ENCODE measurements around the gene TTLL5.

DNA sequence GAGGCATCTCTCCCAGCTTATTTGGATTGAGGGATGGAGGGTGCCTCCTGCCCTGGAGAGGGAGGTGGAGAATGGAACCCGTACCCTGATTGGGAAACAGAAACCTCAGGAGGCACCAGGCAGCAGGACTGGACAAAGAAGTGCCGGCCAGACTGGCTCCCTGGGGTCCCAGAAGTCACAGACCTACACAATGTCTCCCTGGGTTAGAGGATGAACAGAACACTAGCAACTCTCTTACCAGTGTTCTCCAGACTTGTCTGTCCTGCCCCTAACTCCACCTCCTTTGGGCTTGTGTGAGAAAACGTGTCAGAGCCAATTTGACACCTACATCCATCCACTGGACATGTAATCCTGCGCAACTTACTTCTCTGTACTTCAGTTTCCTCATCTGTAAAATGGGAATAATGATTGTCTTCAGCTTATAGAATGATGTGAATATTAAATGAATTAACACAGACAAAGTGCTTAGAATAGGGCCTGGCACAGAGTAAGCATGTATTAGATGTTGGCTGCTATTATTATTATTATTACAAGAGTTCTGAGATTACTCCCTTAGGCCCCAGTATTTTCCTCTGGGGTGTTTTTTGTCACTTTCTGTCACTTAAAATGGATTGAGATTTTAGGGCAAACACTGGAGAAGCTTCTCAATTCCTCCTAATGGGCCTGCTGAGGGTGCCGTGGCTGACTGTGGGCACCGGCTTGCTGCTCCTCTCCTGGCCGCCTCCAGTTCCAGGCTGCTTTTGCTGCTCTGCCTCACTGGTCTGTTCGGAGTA, 40.9 kb upstream of the LTBP2 start:
- PRO-cap = no peak
- RRBS, 2 experiments = no CpG with 5 or more reads among the region's 8 CpGs

DNA sequence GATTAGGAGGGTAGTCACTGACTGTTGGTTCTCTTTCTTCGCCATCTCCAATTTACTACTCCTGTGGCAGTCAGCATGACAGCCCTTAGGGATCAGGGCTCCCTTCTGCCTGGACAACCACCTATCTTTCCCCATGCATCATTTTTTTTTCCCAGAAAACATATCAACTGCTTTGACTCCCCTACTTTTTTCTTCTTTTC, 48.7 kb downstream of the AREL1 start:
- PRO-cap = no peak
- RRBS, 2 experiments = no CpG with 5 or more reads among the region's 1 CpG

GRCh38 chr14:74816456-74816778, 53.3 kb downstream of the YLPM1 start:
- PRO-cap = no peak
- RRBS, 2 experiments = no CpG with 5 or more reads among the region's 2 CpGs

DNA sequence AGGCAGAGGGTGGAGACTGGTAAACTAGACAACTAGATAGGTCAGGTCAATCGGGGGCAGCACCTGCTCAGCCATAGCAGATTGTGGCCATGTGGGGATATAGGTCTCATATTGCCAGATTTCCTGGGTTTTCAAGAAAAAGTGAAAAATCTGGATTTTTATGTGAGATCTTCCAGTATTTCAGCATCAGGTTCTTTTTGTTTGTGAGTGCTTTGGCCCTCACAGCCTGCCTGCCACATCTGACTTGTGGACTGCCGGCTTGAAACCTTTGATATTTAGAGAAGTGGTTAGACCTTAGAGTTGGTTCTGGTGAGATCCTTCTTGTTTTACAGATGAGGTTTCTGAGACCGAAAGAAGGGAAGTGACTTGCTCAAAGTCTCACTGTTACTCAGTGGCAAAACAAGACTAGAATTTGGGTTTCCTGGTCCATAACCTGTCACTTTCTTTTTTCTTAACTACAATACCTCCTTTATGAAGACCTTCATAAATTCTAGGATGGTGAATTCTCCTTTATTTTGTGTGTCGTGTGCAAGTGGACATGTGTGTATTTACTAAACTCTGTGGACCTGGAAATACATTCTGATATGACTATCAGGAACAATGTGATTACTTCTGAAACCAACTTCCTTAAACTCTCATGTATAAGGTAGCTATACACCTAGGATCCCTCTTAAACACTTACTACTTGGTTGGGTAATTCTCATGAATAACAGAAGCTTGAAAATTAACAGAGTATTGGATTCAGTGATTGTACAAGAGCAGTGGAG, 34.3 kb downstream of the PROX2 start:
- PRO-cap = no peak
- RRBS, 2 experiments = no CpG with 5 or more reads among the region's 4 CpGs

- PRO-cap = no peak
These were observed 32.4 kb downstream of the PROX2 start for GRCh38 chr14:74843677-74843896.

GRCh38 chr14:74884592-74885244, 3.0 kb downstream of the DLST start:
- PRO-cap = no peak
- RRBS, 2 experiments = no CpG with 5 or more reads among the region's 2 CpGs

DNA sequence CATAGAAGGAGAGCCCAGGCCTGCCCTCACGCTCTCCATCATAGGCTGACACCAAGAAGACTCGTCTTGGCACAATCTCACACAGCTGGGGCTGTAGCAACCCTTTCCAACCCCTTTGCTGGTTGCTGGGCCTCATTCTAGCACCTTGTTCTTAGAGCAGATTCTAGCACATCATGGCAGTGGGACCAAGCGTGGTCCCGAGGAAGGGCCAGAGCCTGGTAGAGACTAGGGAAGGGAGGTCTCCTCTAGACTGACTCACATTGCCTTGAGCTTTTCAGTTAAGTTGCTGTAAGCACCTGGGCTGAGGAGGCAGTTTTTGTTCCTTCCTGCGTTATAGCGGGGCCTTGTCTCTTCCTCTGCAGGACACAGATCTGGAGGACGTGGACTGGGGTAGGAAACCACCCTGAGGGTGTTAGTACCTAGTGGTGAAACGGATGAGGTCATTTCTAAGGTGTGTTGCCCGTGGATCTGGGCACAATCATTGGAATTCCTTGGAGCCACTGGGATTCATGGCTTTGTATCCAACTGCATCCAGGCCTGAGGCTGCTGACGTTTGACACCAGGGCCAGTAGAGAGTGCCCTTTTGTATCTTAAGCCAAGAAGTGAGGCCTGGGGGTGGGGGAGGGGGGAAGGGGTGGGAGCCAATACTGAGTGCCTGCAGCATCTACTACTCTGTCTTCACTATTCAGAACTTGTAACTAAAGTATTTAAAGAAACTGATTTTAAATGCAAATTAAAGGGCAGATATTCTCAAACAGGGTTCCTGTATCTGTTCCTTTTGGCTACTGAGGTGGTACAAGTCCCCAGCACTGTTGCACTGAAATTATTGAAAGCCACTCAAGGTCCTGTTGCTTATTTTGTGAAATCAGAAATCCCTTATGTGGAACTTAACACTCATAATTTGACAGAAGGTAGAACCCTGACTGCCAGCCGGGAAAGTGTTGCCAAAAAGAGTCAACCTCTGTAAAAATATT, 19.8 kb downstream of the RPS6KL1 start:
- PRO-cap = no peak
- RRBS, 2 experiments = no CpG with 5 or more reads among the region's 11 CpGs

- PRO-cap = no peak
- RRBS, 2 experiments = 3 to 9% methylated on average over 2 of the region's 15 CpGs
These were observed 13.8 kb downstream of the PGF start for GRCh38 chr14:74941545-74942096.

GRCh38 chr14:74984575-74985021, 18.1 kb upstream of the EIF2B2 start:
- PRO-cap = no peak
- RRBS, 2 experiments = no CpG with 5 or more reads among the region's 9 CpGs

DNA sequence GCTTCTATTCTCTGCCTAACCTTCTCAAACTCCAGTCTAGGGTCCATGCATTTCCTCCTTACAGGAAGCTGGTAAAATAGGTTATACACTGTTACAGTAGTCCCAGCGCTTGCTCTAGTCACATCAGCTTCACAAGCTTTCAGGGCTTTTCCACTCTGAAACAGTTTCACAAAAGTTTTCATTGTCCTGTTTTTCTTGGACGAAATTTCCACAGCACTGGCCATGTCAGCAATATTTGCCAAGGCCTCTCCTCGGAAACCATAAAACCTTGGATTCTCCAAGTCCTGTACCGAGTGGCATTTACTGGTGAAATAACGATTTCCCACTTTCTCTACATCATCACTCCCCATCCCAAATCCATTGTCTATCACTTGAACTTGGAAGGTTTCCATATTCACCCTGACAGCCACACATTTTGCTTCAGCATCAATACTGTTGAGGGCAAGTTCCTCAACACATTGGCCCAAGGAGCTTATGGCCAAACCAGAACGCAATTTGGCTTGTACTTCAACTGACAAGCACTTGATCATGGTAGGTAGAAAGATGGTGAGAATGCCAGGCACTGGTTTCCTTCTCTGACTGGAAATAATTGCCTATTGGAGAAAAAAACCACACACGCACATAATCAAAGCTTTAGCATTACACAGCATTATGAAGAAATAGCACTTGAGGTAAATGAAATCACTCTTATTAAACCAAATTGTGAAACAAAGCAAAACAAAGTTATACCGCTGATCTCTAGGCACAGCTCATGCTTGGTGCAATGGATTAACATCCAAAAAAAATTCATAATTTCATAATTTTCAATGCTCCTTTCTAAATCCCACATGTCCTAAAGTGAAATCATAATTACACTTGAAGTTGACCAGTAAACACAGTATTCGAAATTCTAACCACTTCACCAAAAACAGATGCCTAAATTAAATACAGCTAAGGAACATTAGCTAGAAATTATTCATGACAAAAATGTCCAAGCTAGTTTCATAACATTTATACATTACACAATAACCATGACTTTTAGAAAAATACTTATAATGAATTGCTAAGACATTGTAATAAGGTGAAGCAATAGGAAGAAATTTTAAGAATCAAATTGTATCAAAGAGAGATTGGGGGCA, 1.8 kb downstream of the MLH3 start:
- PRO-cap = no peak
- RRBS, 2 experiments = no CpG with 5 or more reads among the region's 9 CpGs

DNA sequence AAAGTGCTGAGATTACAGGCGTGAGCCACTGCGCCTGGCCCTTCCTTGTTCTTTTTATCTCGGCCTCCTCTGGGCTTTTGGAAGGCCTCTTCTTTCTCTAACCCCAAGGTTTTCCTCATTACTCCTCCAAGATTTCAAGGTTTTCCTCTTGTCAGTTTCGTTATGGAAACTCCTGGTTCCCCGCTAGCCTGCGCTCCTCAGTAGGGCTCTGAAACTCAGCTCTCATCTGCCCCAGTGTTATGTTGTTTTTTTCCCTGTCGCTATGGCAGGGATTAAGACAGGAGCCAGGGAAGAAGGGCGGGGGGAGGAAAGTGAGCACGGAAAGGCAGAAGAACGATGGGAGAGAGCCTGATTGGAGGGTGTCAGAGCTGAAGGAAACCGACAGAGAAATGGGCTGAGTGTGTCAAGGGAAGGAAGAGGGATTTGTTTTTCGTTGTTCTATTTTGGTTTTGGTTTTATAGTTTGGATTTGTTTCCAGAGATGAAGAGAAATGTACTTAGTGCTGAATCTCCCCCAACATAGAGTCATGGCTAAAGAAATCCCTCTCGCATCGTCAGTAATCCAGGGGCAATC, 26.4 kb upstream of the JDP2 start:
- PRO-cap = no peak
- RRBS, 2 experiments = no CpG with 5 or more reads among the region's 14 CpGs

- PRO-cap = no peak
- RRBS, 2 experiments = 1 to 3% methylated on average over 19 to 20 of the region's 71 CpGs
These were observed 456 bp downstream of the JDP2 start for GRCh38 chr14:75428169-75428786.

GRCh38 chr14:75615035-75615623, 36.7 kb downstream of the FLVCR2 start:
- PRO-cap = no peak
- RRBS, 2 experiments = no CpG with 5 or more reads among the region's 8 CpGs

DNA sequence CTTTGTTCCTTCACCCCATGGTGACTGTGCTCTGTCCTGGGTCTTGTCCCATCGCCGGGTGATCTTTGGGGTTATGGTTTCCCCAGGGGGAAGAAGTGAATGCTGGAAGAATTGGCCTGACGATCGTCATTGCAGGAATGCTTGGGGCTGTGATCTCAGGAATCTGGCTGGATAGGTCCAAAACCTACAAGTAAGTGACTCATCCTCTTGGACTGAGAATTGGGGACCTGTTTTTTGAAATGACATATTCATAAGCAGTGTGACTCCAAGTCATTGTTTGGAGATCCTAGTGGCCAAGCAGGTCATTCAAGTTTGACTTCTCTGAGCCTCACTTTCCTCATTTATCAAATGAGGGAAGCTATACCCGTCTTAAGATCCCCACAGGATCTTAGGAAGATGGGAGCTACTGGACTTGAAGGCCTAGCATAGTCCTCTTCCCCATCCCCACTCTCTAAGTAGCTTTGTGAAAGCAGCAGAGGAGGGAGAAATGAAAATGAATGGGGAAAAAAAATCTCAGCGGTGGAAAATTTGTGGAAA, 25.8 kb downstream of the ERG28 start:
- PRO-cap = no peak
- RRBS, 2 experiments = no CpG with 5 or more reads among the region's 6 CpGs

GRCh38 chr14:75660691-75662002, at the start of gene TTLL5:
TSS of gene TTLL5 (plus strand) at chr14:75661246.
- PRO-cap = unidirectional peak, minus-strand start at chr14:75660827; unidirectional peak, plus-strand start at chr14:75661268; unidirectional peak, plus-strand start at chr14:75661315
- RRBS, 2 experiments = 1 to 3% methylated on average over 24 to 26 of the region's 82 CpGs

DNA sequence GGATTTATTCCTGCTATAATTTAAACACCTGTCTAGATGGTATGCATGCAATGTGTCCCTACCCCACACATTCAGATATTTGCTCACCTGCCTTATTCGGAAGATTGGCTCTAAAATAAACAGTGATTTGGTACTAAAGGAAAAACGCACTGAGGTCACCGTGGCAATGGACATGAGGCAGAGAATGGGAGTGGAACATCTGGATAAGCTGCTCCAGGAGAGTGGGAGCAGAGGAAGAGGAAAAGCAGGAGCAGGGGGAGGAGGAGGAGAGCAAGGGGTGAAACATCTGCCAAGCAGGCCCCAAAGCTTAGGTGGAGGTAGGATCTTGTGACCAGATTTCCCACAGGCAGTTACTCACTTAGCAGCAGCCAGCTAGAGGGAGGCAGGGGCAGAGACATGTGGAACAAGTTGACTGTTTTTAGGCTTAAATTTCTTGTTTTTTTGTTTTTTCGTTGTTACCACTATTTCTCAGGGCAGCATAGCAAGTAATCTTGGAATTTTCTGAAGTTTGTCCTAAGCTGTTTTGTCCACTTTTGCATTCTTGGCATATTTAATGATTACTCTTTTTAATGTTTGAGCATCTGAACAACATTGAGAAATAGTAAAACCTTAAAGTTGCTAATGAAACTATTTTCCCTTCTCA, 151.1 kb downstream of the TTLL5 start:
- PRO-cap = no peak
- RRBS, 2 experiments = no CpG with 5 or more reads among the region's 4 CpGs

- PRO-cap = no peak
- RRBS, 2 experiments = no CpG with 5 or more reads among the region's 1 CpG
These were observed 82.1 kb downstream of the TGFB3 start for GRCh38 chr14:75899751-75900035.

- PRO-cap = no peak
- RRBS, 2 experiments = no CpG with 5 or more reads among the region's 1 CpG
These were observed 8.2 kb downstream of the IFT43 start for GRCh38 chr14:75993823-75994156.

DNA sequence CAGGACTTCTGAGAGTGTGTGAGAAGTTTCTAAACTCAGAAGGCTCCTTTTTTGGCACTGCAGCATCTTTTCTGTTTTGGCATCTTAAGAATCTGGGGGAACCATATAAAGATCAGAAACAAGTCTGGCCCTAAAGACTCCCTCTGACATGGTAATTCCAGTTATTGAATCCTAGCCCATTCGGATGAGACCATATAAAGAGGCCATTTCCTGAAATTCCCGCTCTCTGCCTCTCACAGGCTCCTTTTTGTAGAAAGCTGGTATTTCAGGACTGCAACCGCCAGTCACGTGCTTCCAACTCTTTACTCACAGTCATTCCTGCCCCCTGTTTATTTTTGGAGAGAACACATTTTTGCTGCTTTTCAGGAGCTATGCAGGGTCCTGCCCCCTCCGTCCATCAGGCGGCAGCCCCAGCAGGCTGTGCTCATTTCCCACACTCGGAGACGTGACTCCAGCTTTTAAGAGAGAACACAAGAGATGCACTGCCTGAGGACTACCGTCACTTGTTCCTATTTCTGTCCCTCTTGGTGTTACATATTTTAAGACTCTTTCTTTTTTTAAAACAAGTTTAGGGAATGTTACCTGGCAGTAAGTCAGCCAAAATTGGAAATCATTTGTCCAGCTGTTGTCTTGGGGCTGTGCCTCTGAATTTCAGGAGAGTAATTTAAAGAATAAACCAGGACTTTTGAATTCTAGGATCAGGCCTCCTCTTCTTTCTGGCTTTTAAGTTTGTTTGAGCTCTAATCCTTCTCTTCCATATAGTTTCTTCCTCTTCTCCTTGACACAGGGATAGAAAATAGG, 26.9 kb downstream of the IFT43 start:
- PRO-cap = no peak
- RRBS, 2 experiments = no CpG with 5 or more reads among the region's 9 CpGs

GRCh38 chr14:76138629-76139050, 13.1 kb upstream of the GPATCH2L start:
- PRO-cap = no peak
- RRBS, 2 experiments = 0 to 1% methylated on average over 5 to 6 of the region's 44 CpGs

Data from astrocyte (in vitro differentiated cells and primary cell).